Natural killer cell (primary cell): ENCODE data around the gene PLXDC2.

DNA sequence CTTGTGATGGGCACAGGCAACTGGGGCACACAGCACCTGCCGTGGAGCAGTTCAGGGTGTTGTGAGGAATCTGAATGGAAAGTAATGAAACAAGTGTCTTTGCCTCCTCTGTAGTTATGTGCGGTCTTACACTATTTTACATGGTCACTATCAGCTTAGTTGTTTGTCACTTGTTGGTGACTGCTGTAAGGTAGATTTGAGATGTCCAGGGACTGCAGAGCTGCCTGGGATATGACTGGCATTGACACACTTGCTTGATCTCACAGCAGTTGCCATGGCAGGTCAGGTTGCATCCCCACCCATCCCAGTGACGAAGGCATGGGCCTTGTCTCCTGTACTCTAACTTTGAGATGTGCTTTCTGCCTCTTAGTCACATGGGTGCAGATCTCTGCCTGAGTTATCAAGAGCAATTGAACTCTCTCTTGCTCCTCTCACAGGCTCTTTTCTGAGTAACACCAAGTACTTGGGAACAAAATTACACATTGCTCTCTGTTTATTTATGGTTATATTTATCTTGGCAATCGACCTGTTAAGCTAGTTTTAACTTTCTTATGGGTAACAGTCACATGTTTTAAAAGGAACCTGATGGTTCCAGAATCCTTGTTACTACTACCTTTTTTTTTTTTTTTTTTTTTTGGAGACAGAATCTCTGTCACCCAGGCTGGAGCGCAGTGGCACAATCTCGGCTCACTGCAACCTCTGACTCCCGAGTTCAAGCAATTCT lies 237.4 kb downstream of the NSUN6 start:
- PRO-cap: no peak

DNA sequence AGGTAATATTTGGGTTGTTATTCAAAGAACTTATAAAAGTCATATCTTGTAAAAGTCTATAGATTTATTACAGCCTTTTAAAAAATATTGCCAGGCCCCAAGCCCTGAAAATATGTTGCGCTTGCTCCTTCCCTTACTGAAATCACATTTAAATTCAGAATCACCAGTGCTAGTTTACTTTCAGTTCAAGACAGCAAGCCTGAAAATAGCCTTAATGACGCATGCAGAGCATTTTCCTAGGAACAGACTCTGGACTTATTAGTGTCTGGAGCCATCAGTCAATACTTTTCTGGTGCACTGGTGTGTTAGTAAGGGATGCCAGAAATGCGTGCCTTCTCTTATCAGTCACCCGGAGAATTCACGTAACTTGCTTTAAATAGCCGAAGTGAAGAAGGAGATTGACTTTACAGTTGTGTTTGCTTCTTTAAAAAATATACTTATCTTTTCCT lies 178.0 kb downstream of the NSUN6 start:
- PRO-cap: no peak

DNA sequence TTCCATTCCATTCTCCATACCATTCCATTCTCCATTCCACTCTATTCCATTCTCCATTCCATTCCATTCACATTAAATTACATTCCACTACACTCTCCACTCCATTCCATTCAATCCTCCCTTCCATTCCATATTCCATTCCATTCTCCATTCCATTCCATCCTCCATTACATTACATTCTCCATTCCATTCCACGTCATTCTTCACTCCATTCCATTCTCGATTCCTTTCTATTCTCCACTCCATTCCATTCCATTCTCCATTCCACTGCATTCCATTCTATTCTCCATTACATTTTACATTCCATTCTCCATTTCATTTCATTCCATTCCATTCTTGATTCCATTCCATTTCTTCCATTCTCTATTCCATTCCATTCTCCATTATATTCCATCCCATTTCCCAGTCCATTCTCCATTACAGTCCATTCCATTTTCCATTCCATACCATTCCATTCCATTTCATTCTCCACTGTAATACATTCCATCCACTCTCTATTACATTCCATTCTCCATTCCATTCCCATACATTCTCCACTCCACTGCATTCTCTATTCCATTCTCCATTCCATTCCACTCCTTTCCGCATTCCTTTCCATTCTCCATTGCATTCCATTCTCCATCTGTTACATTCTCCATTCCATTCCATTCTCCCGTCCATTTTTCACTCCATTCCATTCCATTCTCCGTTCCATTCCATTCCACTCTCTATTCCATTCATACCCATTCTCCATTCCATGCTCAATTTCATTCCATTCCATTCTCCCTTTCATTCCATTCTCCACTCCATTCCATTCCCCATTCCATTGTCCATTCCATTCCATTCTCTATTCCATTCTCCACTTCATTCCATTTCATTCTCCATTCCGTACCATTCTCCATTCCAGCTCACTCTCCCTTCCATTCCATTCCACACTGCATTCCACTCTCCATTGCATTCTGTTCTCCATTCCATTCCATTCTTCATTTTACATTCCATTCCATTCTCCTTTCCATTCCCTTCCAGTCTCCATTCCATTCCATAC lies 87.3 kb downstream of the NSUN6 start:
- PRO-cap: no peak

GRCh38 chr10:18569663-18570405 lies 81.6 kb downstream of the NSUN6 start:
- PRO-cap: no peak

GRCh38 chr10:18910089-18910434 lies 138.5 kb upstream of the MALRD1 start:
- PRO-cap: no peak

DNA sequence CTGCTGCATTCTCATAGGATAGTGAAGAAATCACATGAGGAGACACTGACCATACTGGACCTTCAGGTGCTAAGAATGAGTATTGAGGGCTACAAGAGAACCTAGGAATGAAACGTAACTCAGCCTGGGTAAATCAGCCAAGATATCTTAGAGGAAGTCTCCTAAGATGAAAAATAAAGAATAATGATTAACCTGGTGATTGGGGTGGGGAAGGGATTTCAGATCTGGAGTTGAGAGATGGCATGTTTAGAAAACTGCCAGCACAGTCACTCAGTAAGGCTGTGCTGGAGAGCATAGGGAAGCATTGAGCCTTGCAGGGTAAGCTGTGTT lies 2.0 kb upstream of the MALRD1 start:
- PRO-cap: no peak

GRCh38 chr10:19816369-19817100 lies at the start of gene PLXDC2:
TSS of gene PLXDC2 (plus strand) at chr10:19816432.
- PRO-cap: bidirectional peak, plus-strand start at chr10:19816825, minus-strand start at chr10:19816830

DNA sequence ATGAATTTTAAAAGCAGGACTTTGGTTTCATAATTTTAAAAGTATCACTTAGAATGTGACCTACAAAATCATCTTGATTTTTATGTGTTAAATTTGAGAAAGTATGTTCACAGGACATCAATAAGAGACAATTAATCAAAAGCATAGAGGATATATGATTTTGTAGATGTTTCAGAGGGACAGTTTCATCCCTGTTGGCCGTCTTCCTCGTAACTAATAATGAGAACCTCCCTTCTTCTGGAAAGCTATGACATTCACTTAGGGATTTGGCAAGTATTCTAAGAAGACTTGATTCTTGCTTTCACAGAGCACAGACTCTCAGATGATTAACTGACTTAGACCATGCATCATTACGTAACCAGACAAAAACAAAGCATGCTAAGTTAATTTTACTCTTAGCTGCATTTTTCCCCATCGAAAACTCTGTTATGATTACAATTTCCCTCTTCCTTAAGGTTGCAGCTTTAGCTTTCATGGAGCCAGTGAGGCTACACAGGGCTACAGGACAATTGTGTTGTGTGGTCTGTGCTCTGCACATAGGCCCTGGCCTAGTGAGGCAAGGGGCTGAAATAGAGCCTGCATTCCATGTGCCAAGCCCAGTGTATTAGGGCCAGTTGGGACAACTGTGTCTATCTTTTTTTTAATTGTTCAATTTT lies 105.1 kb downstream of the PLXDC2 start:
- PRO-cap: no peak

DNA sequence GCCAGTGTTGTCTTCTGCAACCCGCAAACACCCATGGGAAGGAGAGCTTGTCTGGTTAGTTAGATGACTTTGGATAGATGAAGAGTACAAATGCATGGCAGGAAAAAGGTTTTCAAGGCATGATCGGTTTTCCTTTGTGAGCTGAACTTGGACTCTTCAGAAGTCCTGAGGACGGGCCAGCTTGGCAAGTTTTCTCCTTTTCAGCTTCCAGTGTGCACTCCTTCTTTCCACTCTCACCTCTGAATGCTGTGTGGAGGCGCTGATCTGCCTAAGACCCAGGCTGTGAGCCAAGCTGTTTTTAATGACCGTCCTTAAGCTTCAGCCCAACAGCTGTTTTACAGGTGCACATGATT lies 114.8 kb downstream of the PLXDC2 start:
- PRO-cap: no peak

GRCh38 chr10:20016853-20017122 lies 200.6 kb downstream of the PLXDC2 start:
- PRO-cap: no peak

GRCh38 chr10:20048834-20049523 lies 232.7 kb downstream of the PLXDC2 start:
- PRO-cap: no peak

- PRO-cap: no peak
These were observed 275.7 kb downstream of the PLXDC2 start for GRCh38 chr10:20091993-20092313.

DNA sequence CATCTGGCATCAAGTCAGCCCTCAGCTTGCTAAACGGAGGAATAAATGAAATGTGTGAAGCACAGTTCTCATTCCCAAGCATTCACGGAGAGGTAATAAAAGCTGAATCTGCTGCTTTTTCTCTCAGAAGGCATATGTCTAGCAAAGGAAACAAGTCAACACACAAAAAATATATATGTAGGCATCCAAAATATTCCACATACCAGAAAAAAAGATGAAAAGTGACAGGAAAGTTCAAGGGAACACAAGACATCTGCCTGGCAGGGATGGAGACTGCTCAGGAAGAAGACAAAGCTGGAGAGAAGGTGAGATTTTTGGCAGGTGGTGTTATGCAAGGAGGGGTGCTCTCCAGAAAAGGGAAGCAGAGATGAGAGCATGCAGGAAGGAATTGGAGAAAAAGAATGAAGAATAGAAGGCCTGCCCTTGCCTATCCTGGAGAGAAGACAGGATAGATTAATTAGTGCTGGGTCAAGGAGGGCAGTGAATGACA lies 293.7 kb downstream of the PLXDC2 start:
- PRO-cap: no peak

DNA sequence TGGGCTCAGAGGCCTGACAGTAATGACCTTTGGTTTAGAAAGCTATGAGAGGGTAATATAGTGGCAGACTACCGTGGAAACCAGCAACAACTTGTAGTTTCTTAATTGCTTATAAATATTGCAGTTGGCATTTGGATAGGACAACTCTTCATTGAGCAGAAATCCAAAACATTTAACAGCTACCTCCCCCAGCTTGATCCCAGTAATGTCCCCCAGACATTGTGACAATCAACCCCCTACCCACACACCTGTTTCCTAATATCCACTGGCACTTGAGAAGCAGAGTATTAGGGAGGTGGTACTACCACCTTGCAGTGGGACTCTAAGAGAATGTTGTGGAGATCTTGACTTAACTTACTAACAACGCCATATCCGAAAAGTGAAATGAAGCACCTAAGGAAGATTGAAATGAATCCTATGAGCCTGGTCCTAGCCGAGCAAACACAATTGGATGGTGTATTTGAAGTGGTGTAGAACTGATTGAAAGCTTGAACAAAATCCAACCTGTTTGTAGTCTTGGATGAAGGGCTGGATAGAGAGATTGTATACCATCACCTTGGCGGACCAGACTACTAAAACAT lies 308.8 kb downstream of the PLXDC2 start:
- PRO-cap: no peak

GRCh38 chr10:20840629-20841061 lies 56.5 kb downstream of the NEBL start:
- PRO-cap: no peak

DNA sequence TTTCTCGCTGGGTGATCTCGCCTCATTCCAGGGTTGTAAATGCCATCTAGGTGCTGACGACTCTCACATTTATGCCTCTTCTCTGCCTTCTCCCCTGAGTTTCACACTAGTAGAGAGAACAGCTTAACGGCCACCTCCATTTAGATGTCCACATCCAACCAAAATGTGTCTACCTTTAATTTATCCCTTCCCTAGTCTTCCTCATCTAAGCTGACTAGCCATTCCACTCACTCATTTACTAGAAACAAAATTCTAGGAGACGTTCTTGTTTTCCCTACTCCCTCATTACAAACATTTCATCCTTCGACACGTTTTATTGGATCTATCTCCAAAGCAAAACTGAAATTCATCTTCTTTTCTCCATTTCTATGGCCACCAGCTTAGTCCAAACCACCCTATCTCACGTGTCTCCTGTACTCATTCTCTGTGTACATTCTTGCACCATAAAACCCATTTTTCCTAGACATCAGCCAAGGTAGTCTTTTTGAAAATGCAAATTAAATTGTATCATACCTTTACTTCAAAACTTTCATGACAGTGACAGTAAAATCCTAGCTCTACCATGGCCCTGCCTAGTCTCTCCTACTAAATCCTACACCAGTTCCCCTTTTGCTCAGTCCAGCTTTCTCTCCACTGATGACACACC lies 33.0 kb upstream of the NEBL start:
- PRO-cap: no peak

GRCh38 chr10:20930696-20931330 lies 33.7 kb upstream of the NEBL start:
- PRO-cap: no peak

DNA sequence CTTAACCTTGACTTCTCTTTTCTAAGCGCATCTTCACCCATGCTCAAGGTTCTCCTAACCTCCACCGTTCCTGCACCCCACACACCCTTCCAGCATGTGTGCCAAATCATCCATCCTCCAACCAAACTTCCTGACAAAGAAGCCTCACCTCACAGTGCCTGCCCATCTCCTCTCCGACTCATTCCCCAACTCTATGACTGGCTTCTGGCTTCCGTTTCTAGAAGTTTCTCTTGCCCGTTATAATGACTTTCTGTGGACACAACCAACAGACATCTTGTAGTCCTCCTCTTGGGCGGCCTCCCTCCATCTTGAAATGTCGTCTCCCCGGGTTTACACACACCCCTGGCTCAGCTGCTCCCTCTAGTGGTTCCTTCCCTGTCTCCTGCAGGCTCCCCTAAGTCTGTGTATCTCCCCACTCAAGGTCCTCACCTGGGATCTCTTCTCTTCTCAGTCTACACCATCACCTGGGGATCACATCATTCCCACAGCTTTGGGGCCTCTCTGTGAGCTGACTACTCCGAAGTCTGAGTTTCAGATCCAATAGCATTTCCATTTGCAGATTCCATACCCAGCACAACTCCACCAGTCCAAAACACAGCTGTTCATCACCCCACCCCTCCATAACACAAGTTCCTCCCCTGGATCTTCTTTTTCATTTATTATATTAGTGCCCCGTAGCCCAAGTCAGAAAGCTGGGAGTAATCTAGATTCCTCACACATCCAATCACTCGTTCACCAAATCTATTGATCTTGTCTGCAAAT lies 123.5 kb upstream of the NEBL start:
- PRO-cap: no peak

GRCh38 chr10:21101015-21101460 lies 203.9 kb upstream of the NEBL start:
- PRO-cap: no peak

- PRO-cap: no peak
These were observed 196.4 kb downstream of the DNAJC1 start for GRCh38 chr10:21806948-21807671.